A375 (cell line): ENCODE measurements around the genes GPR89A, RNF115 and PRKAB2.

DNA sequence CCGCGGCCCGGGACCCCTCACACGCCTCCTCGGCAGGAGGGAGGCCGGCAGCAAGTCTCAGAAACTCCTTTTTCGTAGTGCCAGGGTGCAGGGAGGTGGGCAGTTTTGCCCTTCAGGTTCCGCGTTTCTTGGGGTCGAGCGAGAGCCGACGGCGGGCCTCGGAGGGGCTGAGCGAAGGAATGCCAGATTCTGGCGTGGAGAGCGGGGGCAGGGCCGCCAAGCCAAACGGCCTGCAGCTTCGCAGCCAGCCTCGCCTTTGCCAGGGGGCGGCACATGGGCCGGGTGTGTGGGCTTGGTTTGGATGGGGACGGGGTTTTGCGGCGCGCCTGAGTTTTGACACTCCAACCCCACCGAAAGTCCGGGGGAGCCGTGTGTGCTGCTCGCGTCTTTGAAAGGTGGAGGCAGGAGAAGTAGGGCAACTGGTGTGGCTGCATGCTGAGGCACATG lies 743 bp downstream of the NOTCH2NLR start:
- RAMPAGE, long total RNA = no peak

DNA sequence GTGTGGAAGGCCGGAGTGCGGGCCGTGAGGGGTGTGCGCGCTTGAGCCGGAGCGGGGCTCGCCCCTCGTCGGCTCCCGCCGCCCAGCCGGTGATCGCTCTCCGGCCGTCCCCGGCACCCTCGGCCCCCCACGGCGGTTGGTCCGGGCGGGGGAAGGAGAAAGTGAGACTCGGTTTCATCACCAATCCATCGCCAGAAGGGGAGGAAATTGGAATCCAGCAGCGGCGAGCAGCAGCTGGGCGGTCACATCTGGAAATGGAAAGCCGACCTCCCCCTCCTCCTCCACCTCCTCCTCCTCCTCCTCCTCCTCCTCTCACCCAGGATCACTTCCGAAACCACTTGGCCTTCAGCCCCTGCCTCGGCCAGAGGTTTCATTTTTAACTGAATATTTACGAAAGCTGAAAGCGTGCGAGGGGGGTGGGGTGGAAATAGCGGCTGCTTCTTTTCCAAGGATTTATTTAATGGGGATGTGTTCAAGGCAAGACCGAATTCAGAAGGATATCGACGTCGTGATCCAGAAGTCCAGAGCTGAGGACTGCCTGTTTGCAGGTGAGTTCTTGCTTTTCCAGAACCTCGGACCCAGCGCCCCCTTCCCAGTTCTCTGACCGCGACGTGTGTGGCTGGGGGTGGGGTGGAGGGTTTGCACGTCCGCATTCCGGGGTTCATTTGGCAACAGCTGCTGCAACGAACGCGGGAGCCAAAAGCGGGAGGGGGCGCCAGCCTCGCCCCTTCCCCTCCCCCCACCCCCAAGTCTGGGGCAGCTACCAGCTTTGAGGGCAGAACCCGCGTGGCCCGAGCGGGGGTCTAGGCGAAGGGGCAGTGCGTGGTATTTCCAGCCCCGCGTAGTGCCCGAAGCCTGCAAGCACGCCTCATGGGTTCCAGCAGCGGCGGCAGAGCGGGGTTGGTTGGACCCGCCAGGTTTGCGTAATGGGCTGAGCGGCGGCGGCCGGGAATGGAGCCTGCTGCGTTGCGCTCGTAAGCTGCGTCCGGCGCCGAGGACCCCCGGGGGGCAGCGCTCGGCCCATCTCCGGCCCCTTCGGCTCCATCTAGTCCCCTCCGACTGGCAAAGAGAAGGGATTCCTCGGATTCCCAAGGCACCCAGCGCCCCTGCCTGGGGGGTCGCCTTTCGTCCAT lies 23.7 kb downstream of the PPIAL4A start:
- RAMPAGE, long total RNA = no peak

GRCh38 chr1:121087155-121087620 lies 97.0 kb downstream of the FAM72B start:
- RAMPAGE, long total RNA = no peak

DNA sequence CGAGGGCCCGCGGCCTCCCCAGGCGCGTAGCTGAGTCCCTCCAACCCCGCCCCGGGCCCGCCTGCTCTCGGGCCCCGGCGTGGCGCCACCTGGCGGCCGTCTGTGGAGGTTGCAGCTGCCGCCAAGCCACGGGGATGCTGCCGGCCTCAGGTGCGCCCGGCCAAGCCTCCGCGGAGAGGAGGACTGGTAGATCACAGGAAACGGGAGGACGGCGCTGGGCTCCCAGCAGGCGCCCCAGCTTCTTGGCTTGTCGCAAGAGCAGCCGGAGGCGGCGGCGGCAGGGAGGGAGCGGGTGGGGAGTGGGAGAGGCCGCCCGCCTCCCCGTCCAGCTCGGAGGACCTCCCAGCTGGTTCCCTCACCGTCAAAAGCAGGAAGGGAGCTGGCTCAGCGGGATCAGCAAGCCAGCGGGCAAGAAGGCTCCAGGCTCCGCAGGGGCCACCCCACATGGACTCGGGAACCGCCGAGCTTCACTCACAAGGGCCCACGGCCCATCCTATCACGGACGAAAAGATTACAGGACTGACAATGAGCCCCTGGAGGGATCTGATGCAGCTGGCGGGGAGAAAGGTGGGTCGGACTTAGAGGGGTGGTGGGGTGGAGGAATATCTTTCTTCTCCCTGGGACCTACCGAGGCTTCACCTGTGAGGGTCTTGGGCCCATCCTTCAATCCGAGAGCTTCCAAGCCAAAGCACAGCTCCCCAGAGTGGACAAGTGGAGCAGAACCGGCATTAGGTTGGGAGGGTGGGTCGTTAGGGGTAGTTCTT lies 86.4 kb downstream of the FAM72B start:
- RAMPAGE, long total RNA = no peak

DNA sequence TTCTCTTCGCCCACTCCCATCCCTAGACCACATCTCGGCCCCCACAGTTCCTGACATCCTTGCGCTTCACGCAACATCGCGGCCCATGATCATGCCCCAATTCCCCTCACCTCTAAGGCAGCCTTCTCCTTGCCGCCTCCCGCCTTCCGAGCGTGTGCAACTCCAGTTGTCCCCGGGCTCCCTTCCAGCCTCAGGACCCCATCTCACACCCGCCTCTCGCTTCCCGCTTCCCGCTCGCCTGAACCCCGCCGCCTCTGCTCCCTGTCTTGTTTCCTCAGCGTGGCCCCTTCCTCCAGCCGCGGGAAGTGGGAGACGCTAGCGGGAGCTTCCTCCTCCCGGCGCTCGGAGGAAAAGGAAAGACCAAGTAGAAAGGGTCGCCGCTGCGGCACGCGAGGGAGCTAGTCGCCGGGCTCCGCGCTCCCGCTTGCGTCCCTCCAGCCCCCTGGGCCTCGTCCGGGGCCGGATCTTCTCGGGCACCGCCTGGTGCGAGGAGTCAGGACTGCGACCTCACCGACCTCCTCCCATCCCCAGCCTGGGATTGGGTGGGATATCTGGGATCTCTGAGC lies 924 bp downstream of the SRGAP2C start:
- RAMPAGE, long total RNA = no peak

DNA sequence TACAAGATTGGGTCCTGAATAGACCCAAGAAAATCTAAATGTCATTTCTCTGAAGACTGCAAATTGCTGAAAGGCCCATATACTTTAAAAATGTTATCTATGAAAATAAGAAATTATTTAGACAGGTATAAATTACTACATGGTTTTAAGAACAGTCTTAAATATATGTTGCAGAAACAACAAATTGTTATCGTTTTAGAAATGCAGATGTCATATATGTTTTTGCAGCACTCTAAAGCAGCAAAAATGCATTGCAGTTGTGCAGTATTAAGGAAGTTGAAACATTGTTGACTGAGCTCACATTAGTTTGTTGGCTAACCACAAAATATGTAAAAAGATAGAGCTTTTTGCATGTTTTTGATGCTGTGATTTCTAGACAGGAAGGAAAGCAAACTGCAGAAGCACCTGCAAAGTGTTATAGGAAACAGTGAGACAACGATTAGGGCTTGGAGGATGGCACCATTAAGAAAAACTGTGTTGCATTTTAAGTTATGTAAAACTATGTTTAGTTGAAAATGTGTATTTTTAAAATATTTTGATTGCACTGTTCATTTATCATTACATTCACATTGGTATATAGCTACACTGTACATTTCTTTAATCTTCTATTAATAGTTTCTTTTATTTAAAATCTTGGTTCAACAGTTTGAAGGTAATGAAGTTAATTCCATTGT lies 366.7 kb downstream of the SRGAP2C start:
- RAMPAGE, long total RNA = no peak

DNA sequence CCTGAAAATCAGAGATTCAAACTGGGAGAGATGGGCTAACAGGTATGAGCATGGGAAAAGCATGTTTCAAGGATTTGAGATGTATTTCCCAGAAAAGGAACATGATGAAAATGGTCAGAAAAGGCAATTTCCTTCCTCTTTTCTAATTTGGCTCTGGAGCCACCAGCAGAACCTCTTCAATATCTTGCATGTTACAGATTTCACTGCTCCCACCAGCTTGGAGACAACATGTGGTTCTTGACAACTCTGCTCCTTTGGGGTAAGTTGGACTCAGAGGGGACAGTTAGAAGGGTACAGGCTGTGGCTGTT lies 31.3 kb downstream of the H3-7 start:
- RAMPAGE, long total RNA = no peak

DNA sequence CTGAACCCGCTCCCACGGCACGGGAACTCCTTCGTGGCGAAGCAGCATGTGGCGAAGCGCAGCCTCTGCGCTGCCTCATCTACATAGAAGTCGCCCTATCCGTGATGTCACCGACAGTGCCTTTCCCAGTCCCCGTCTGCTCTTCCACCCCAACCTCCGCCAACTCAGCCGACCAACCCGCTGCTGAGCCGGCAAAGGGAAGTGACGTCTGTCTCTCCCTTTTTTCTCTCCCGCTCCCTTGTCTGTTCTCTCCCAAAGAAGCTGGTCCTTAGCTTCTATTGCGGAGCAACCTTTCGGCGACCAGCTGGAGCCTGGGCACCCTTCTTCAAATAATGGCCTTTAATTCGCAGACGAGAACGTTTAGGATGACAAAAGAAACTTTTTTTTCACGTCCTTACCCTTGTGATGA lies 40.6 kb upstream of the PPIAL4F start:
- RAMPAGE, long total RNA = no peak

DNA sequence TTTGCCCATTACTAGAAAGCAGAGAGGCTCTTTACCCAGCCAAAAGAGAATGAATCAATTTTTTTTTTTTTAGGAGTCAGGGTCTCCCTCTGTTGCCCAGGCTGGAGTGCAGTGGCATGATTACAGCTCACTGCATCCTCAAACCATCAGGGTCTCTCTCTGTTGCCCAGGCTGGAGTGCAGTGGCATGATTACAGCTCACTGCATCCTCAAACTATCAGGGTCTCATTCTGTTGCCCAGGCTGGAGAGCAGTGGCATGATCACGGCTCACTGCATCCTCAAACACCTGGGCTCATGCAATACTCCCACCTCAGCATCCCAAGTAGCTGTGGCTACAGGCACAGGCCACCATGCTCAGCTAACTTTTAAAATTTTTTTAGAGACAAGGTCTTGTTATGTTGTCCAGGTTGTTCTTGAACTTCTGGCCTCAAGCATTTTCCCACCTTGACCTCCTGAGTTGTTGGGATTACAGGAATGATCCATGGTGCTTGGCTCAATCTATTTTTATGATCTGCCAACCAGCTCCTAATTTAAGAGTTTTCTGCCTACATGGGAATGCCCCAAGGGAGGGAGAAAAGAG lies 142.6 kb downstream of the SRGAP2B start:
- RAMPAGE, long total RNA = no peak

- RAMPAGE, long total RNA = no peak
Observed at GRCh38 chr1:145096328-145096703, 542 bp downstream of the FAM72D start.

DNA sequence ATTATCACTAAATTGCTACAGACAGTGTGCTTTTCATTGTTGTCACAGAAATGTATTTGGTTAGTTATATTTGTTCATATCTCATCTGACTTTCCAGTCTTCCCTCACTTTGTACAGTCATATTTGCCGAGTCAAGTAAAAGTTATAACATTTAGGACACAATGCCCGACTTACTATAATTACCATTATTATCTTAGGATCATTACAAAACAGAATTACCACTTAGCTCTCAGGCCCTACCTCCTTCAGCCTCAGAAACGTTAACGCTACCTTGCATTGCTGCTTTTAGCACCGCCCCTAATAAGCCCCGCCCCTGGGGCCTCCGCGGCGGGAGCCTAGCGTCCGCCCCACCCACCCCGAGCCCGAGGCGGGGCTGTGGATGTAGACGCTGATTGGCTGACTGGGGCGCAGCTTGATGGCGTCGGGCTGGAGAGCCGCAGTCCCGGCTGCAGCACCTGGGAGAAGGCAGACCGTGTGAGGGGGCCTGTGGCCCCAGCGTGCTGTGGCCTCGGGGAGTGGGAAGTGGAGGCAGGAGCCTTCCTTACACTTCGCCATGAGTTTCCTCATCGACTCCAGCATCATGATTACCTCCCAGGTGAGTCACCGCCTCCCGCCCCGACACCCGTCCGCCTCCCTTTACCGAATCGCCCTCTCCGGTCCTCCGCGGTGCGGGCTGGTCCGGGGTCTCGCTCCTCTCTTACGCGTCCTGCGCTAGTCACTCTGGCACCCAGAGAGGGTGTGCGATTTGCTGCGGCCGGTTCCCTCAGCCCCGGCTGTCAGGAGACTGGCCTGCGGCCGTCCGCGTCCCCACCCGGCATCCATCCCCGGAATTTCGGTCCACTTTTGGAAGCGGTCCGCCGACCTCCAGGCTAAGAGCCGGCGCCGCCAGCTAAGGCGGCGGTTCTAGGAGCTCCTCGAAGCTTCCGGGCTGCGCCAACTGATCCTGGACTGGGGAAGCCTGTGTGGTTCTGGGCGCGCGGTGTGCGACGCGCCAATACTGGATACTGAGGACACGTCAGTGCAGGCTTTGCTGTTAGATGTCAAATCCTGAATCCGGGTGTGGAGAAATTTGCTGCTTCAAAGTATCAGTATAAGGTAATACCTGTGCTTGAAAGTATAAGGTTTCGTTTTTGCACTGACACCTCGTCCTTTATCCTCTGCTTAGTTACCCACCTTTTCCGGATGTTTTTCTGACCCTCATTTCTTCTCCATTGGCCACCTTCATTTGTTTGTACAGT lies at the start of gene GPR89A:
Gene GPR89A (plus strand): TSS at position 408 of the 1,238 bp plus-strand sequence.
- RAMPAGE, long total RNA = no peak

DNA sequence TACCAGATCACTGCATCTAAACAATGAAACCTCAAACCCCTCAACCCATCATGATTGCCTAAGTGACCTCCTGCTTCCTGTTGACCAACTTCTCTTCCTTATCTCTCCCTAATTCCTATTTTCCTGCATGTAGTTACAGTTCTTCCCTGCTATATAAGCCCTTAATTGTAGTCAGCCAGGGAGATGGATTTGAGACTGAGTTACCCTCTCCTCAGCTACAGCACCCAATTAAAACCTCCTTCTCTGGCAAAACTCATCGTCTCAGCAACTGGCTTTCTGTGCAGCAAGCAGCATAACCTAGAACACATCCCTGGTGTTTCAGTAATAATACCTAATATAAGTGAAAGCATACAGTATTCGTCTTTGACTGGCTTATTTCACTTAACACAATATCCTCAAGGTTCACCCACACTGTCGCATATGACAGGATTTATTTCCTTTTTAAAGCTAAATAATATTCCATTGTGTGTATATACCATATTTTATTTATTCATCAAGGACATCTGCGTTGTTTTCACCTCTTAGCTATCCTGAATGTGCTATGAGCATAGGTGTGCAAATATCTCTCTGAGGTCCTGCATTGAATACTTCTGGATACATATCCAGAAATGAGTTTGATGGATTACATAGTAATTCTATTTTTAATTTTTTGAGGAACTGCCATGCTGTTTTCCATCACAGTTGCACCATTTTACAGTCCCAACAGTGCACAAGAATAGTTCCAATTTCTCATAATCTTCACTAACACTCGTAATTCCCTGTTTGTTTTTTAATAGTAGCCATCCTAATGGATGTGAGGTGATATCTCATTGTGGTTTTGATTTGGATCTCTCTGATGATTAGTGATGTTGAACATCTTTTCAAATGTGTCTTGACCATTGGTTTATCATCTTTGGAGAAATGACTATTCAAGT lies 26.6 kb downstream of the RNF115 start:
- RAMPAGE, long total RNA = no peak

- RAMPAGE, long total RNA = no peak
Observed at GRCh38 chr1:145822551-145822750, 1.4 kb downstream of the RNF115 start.

GRCh38 chr1:145823416-145824571 lies at the start of gene RNF115:
TSS of gene RNF115 (minus strand) at chr1:145824095.
- RAMPAGE, long total RNA = no peak

GRCh38 chr1:145919257-145919942 lies 883 bp upstream of the PEX11B start:
- RAMPAGE, long total RNA = no peak

- RAMPAGE, long total RNA = no peak
Observed at GRCh38 chr1:145989724-145990291, 6.6 kb downstream of the TXNIP start.

DNA sequence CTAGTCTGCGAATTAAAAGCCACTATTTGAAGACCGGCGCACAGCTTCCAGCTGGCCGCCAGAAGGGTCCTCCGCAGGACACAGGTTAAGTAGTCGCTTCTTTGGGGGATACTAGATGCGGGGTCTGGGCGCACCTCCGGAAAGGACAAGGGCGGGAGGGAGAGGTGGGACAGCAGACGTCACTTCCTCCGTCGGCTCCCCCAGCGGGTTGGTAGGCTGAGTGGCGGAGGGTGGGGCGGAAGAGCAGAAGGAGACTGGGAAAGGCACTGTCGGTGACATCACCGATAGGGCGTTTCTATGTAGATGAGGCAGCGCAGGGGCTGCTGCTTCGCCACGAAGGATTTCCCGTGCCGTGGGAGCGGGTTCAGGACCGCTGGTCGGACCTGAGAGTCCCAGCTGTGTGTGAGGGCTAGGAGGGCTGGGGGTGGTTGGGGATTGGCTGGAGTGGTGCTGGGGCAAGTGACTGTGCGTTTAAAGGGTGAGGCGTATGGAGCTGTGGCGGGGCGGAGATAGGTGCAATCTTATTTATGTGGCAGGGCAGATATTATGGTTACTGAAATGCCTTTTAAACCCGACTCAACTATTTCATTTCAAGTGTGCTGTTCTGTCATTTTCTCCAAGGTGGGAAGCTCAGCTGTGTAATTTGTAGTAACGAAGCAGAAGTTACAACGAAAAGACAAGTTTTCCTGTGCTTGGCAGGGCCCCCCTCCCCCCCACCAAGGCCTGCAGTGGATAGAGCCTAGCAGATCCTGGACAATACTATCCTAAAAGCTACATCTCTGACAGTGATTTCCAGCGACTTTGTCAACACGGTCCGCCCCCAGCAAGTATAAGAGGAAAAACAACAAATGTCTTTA lies 42.6 kb upstream of the PPIAL4H start:
- RAMPAGE, long total RNA = no peak

DNA sequence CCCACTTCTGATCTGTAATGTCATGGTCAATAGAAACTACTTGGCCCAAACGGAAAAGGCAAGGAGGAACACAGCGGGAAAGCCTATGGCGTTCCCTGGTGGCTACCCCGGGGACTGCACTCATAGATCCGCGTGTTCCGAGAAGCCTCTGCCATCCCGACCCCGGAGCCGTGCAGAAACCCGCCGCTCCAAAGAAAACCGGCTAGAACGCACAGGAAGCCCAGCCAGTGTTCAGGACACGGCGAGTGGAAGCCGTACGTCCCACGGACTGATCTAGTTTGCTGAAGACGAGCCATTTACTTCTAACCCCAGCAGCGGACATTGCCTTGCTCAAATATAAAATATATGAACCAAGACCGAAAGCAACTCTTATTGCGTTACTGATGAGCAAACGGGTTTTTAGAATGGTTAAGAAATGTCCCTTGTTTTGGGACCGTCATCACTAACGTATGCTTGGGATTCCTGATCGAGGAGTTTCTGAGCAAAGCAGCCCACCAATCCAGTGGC lies 99.3 kb upstream of the PPIAL4H start:
- RAMPAGE, long total RNA = no peak

DNA sequence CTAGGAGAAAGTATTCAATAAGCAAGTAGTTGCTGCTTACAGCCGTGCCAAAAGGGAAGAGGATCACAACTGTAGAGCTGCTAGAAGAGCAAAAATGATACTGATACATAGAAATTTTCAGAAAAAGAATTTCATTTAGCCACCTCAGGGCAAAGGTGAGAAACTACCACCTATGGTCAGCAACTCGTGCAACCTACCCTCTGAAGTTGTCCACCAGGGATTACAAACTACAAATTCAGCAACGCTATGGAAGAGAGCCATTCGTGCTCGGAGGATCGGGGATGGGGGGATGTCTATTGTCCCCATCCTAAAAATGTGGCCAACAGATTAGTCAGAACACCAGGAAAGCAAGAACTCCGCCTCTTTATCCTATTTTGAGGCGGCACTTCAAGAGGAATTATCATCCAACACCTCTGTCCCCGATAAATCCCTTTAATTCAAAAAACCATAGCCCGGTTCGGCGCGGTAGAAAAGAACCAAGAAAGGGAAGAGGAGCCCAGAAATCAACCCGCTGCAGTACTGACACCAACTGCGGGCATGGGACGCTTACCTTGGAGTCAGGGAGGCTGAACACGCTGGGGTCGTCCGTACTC lies 735 bp downstream of the PRKAB2 start:
- RAMPAGE, long total RNA = no peak

GRCh38 chr1:147172032-147172673 lies at the start of gene PRKAB2:
TSS of gene PRKAB2 (minus strand) at chr1:147172470.
- RAMPAGE, long total RNA = no peak